ENCODE measurements around a stretch of chr5.

DNA sequence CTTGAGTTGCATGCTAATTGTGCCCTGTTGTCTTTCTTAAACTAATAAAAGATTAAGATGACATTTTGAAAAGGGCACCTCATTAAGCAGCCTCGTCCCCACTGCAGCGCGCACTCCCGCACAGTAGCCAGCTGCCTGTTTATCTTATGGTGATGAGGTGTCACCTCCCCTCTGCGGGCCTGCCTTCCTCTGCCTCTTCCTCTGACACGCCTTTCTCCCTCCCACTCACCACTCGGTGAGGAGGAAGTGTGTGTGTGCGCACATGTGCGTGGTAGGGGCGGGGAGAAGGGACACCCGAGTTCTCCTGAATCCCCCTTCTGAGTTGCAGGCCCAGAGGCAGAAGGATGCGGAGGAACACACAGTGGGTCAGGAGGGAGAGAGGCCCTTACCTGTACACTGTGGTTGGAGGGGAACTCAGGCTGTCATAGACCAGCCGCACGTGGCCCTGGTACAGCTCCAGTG, 104.4 kb upstream of the PANK3 start:
- PRO-cap: no peak

DNA sequence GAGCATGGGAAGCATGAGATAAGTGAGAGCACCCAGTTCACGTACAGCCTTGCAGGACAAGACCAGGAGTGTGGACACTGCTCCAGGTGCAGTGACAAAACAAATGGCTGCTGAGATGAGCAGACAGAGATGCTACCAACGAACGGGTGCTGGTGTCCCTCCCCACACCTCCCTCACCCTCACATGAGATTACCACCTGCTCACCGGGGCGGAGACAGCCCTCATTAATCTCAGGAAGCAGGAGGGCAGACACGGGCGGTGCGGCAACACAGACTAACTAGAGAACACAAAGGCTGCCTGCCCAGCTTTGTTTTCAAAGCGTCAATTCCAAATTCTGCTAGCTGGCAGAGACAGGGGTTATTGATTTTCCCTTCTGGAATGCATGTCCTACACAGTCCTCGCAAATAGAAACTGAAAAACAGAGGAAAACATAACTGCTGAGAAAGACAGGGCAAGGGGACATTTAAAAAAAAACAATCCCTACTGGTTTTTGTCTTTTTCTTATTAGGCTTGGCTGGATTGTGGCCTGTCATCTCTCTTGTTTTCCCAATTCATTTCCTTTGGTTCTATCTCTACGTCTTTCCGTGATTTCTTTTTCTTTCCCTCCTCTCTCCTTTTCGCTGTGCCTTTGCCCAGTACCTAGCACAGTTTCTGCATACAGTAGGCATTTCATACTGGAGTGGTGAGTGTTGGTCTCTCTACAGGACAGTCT, 298.4 kb upstream of the PANK3 start:
- PRO-cap: no peak

GRCh38 chr5:169964841-169965218, 15.5 kb downstream of the INSYN2B start:
- PRO-cap: no peak

DNA sequence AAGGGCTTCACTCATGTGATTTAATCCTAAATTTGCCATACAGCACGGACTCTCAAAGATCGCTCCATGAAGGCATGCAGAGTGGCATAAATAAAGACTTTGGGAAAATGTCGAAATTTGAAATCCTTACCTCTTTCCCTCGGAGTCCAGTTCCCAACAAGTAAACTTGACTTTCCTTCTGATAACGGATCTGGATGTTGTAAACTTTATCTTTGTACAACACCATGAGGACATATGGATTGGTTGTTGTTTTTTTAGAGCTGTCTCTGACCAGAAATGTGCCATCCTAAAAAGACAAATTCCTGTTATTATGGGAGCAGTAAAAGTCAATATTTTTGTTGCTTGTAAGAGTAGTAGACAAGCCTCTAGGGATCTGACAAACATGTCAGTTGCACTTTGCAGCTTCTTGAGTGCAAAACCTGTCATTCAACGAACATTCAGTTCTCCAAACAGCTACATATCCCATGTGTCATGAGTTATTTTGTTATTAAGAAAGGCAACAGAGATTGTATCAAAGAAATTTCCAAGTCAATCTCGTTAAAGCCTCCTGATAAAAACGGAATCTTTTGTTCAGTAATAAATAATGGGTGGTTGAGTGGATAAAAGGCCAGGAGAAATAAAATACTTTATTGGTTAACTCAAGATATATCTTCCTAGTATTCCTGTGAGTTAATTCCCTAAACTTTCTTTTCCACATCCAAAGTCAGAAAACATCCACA, 18.0 kb downstream of the C5orf58 start:
- PRO-cap: no peak

DNA sequence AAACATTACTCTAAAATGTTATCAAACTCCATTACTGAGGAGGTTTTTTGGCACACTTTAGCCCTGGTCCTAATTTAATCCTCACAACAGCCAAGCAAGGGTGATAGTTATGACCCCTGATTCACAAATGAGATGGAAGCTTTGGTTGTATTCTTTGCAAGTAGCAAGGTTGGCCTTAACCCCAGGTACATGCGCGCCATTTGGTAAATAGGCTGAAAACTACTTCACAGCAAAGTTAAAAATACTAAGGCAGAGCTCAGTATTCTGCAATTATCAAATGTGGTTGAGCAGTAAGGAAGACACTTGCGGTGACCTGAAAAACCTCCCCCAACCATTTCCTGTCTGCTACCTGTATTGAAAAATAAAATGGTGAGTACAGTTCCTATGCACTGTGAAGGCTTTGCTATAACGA, 29.2 kb downstream of the C5orf58 start:
- PRO-cap: no peak

GRCh38 chr5:170270525-170271287, 26.9 kb downstream of the LCP2 start:
- PRO-cap: no peak

GRCh38 chr5:170307441-170308167, 10.0 kb upstream of the LCP2 start:
- PRO-cap: no peak

- PRO-cap: no peak
Measured at GRCh38 chr5:170312533-170313196, 15.1 kb upstream of the LCP2 start.

GRCh38 chr5:170361635-170362196, 27.5 kb downstream of the KCNMB1 start:
- PRO-cap: no peak

GRCh38 chr5:170552519-170553094, 48.8 kb downstream of the KCNIP1 start:
- PRO-cap: no peak

GRCh38 chr5:171392464-171393127, 4.9 kb downstream of the NPM1 start:
- PRO-cap: no peak

DNA sequence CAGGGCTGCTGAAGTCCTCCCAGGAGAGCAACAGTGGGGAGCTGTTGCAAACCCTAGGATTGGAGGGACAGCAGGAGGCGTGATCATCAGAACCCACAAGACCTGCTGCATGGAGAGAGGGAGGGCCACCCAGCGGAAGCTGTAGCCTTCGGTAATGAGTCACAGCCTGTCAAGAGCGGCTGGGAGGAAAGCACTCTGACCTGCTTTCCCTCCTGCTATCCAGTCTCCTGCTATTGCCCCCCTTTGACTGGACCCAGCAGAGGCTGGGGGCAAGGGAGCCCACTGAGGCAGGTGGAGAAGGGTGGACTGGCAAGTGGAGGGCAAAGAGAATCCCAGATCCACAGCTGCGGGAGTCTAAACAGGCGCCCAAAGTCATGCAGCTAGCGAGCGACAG, 138.3 kb upstream of the SMIM23 start:
- PRO-cap: no peak

GRCh38 chr5:171966056-171966940, 40.1 kb downstream of the FBXW11 start:
- PRO-cap: no peak

DNA sequence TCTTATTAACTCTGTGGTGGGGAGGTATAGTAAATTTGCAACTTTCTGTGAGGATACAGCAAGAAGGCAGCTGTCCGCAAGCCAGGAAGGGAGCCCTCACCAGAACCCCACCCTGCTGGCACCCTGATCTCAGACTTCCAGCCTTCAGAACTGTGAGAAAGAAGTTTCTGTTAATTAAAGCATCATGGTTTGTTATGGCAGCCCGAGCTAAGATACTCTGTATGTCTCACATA, 46.7 kb upstream of the FBXW11 start:
- PRO-cap: no peak

DNA sequence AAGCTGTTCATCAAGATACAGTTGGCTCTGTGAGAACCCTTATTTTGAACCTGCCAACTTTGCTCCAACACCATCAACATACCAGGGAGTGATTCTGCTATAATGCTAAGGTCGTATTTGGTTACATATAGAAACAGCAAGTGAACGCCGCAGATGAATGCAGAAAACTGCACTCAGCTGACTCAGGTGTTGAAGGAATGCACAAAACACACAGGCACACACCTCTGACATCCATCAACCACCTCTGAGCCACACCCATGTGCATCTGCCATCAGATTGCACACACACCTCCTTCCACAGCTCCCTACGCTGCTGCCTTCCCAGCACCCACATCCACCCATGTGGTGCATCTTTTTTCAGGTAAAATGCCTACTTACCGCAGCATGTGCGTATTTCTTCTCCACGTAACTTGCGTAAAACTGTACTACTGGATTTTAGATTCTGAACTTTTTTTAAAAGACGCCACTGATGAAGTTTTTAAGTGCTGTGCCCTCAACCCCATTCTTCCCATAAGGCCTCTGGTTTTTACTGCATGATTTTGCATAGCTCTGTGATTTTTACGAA, 7.1 kb downstream of the STK10 start:
- PRO-cap: no peak

DNA sequence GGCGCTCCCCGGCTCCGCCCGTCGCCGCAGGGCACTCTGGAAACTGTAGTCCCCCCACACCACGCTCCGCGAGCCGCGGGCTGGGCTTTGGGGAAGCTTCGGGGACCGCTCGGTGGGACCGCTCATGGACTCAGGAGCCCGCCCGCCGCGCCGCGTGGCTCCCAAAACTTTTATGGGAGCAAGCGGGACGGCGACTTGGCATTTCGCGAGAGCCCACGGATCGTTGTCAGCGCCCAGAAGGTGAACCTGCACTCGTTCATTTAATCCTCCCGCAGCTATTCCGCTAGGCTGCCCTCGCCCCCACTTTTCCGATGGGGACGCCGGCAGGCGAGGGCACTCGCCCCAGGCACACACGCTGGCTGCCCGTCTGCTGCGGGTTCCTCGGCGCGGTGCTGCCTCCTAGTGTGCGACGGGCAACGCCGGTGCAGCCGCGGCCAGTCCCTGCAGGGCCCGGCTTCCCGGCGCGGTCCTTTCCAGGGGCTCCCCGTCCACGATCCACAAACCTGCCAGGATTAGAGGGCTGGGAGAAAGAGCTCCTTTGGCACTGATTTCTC, 496 bp upstream of the STK10 start:
- PRO-cap: bidirectional peak, plus-strand start at position 57 of the sequence, minus-strand start outside the sequence

GRCh38 chr5:172303896-172304173, 20.3 kb upstream of the UBTD2 start:
- PRO-cap: no peak

DNA sequence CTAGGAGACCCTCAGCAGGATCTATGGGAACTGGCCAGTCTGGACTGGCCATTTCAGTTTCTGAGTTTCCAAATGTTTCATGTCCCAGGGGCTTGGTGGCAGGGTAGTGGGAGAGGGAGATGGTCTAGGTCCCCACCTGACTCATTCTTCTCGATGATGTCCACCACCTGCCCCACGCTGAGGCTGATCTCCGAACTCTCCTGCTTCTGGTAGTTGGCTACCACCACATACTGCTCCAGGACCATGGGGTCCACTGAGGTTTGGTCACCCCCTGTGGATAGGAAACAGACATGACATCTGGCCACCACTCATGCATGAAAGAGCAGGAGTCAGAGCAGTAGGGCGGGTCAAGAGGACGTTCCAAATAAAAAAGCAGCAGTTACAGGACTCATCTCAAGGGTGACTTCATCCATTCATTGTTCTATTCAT, 79.0 kb upstream of the UBTD2 start:
- PRO-cap: no peak

DNA sequence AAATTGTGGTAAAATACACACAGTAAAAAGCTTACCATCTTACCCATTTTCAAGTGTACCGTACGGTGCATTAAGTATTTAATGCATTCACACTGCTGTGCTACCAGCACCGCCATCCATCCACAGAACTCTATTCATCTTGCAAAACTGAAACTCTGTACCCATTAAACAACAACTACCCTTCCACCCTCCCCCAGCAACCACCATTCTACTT, 70.1 kb downstream of the SH3PXD2B start:
- PRO-cap: no peak

DNA sequence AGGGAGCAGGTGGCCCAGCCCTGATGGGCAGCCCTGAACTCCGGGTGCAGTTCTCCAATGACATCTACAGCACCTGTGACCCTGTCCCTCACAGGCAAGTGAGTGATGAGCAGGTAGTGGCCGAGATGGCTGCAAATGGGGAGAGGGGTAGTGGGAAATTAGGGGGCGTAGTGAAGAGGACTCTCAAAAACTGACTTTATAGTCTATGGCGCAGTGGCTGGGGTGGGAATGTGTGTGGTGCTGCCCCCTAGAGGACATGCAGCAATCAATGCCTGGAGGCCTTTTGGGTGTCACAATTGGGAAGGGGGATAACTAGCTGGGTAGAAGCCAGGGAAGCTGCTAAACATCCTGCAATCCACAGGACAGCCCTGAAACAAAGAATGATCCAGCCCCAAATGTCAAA, 3.2 kb downstream of the SH3PXD2B start:
- PRO-cap: no peak